ENCODE results near the gene NALF1.

DNA sequence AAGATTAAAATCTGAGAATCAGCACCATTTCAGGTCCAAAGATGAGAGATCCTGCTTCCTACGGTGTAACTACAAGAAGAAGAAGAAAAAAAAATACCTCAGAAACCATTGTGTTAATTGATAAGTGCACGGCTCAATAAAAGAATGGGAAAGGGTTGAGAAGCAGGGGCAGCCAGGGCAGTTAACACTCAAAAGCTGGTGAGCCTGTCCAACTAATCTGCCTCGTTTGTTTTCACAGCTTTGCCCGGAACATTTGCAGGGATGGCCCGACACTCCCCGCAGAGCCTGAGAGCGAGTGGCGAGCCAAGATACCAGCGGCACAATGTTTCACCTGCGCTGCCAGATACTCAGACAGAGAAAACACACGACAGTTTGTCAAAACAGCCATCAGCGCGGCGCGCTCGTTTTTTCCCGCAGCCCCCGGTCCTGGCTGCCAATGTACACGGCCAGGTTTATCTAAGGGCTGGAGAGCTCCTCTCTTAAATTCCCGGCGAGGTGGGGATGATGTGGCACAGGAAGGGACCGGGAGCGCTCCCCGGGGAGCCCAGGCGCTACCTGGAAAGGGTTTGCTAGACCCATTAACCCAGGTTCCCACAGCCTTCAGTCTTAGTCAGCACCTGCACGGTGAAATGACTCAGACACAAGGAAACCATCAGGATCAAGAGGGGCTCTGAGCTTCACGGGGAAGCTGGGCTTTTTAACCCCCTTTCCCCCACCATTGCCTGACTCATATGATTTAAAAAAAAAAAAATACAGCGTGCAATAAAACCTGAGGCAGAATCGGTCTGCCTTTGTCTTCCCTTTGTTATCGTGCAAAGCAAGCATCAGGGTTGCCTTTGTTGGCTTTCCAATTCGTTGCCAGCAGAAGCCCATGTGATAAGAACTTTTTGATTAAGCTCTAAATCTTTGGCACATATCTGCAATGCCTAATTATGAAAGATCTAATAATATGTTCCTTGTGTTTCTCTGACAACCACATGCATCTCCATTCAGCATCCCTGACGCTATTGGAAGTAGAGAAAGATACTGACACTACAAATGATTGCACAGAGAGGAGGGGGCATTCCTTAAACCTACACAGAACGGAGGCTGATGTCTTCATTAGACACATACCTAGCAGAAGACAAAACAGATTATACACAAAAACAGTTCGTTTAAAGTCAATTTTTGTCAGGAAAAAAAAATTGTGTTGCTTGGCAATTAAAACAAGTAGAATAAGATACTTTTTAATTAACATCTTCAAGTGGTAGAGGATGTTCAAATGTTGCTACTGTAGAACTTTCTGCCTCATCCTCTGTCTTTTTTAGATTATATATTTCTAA lies 186.1 kb downstream of the EFNB2 start:
- RRBS, result under 1% methylated on average over 3 of the region's 34 CpGs

DNA sequence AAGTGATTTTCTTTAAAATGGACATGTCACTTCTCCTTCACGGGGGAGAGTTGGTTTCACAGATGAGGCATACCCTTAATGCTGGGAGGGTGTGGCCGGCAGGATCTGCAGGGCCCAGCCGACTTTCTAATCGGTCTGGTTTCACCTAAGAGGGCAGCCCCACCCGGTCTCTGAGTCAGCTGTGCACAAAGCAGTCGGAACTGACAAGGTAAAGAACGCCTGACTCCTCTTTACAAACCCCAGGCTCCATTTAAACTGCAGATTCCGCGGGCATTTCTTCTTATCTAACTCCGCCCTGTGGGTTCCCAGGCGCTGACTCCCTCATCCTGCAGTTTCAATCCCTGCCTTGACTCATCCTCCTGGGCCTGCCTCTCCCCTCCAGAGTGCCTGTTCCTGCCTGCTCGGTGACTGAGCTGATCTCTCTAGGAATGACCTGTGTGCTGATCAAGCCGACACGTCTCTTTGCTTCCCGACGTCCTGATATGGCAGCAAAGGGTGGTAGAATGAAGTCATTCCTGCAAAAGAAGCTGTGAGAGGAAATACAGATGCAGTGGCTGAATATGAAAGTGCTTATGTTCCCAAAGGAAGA lies 63.4 kb downstream of the EFNB2 start:
- RRBS, result 9% methylated on average over 4 of the region's 16 CpGs

DNA sequence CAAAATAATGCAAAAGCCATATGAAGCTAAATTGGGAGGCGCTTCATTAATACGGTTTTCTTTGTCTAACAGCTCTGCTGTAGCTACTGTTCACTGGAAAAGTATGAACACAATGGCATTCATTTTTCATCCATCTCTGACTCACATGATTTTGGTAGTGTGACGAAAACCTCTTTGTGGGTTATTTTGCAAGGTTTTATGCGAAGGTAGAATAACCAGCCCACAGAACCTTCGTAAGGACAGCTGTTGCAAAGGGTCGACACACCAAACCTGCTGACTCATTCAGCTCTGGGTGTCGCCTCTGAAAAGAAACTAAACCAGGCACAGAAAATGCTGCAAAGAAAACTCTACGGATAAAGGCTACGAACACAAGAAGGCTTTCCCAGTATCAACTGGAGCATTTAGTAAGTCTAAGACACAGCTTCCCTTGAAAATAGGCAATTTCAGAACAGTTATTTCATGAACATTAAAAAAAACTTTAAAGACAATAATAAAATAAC lies 27.5 kb downstream of the EFNB2 start:
- RRBS, result no CpG with 5 or more reads among the region's 9 CpGs

GRCh38 chr13:106545873-106546593 lies 10.6 kb upstream of the EFNB2 start:
- RRBS, result no CpG with 5 or more reads among the region's 5 CpGs

DNA sequence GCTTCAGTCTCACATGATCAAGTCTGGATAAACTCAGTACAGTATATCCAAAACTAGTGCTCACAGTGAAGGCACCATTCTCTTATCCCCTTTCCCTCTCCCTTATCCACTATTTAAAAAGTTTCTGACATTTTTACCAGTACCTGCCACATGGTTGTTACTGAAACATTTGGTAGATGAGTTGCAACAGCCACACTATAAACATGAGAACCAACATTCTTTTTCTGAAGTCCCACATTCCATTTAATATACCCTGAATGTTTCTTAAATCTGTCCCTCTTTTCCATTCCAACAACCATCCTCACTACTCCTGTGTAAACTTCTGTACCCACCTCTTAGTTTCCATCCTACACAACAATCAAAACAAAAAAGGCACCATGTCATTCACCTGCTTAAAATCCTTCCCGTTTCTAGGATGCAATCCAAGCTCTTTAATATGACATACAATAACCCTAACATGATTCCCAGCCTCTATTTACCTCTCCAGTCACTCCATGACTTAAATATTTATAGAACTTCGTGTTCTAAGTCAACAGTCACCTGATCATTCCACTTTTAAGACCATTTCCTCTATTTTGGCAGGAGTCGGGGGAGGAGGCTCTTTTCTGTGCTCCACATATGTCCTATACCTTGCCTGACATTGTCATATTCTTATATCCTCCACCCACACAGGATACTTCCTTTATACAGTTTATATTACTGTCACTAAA lies 3.0 kb downstream of the ARGLU1 start:
- RRBS, result no CpG with 5 or more reads among the region's 3 CpGs

GRCh38 chr13:106905791-106906403 lies 338.0 kb upstream of the ARGLU1 start:
- RRBS, result no CpG with 5 or more reads among the region's 12 CpGs

DNA sequence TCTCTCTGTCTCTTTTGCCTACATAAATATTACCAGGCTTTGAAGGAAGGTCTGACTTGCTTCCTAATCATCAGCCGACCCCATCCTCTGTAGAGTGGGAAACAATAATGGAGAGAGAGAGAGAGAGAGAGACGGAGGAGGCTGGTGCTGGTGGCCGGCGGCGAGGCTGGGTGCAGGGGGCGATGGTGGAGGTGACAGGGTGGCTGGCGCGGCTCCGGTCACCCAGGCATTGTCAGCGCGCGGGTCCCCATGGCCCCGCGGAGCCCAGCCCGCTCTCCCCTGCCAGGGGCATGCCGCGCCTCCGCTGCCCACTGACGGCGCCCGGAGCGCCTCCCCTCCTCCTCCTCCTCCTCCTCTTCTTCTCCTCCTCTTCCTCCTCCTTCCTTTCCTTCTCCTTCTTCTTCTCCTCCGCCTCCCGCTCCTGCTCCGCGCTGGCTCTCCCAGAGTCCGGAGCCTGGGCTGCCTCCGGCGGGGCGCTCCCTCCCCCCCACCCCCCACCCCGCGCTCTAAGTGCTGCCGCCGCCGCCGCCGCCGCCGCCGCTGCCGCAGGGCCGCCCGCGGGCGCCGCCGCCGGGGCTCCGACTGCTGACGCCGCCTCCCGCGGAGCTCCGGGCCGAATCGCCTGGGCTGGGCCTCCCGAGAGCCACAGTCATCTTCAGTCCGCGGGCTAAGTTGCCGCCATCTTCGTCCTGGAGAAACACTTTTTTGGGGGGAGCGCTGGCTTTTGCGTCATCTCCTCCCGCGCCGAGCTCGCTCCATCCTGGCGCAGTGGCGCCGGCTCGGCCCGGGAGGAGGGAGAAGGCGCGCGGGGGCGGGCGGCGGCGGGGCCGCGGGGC lies at the start of gene NALF1:
TSS of gene NALF1 (minus strand) at position 707 of the 836 bp plus-strand sequence.
- RRBS, result 1% methylated on average over 41 of the region's 81 CpGs

GRCh38 chr13:107883433-107884177 lies 16.3 kb upstream of the NALF1 start:
- RRBS, result no CpG with 5 or more reads among the region's 10 CpGs

- RRBS, result no CpG with 5 or more reads among the region's 2 CpGs
Measured at GRCh38 chr13:107995243-107995637, 127.9 kb upstream of the NALF1 start.

DNA sequence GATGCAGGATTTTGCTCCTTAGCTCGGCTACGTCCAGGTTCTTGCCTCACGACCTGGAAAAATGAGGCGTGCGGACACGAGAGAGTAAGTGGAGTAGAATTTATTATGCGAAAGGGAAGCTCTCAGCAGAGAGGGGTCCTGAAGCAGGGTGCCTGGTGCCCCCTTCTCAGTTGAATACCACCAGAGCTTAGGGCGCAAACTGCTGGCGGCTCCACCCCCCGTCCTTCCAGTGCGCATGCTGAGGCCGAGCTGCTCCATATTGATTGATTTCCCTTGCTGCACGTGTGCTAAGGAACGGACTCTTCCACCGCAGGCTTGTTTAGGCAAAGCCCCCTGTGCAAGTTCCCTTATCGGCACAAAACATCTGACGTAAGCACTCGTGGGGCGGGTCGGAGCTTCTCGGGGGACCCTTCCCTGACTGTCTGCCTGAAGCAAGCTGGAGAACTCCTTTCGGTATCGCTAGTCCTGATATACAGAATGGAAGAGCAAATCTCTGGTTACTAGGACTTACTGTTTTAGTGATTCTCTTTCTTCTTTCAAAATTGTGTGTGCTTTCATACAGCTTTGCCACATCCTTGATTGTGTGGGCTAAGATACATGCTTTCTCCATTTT lies 257.1 kb downstream of the MYO16 start:
- RRBS, result no CpG with 5 or more reads among the region's 23 CpGs

DNA sequence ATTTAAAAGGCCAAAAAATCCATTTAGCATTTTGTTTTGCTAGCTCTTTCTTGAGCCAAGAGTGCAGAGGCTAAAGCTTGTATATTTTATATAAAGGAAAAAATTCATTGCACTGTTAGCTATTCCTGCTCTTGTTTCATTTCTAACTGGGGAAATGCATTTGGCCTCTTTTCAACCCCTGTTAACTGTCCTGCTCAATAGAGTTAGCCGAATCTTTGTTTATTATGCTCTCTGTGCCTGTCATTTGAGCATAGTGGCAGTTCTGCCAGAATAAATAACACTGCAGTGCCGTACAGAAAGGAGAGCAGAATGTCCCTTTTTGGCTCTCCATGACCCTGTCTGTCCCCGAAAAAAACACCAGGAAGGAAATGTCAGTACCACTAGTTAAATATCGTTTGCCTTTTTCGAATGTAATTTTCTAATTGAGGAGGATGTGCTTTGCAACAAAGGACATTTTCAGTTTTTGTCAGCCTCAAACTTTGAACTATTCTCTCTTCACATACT lies 350.9 kb downstream of the MYO16 start:
- RRBS, result no CpG with 5 or more reads among the region's 5 CpGs

DNA sequence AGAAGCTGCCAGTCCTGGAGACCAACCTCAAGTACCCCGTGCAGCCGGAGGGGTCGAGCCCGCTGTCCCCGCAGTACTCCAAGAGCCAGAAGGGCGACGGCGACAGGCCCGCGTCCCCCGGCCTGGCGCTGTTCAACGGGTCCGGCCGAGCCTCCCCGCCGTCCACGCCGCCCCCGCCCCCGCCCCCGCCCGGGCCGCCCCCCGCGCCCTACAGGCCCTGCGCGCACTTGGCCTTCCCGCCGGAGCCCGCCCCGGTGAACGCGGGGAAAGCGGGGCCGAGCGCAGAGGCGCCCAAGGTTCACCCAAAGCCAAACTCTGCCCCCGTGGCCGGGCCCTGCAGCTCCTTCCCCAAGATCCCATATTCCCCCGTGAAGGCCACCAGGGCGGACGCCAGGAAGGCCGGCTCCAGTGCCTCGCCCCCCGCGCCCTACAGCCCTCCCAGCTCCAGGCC lies 511.4 kb downstream of the MYO16 start:
- RRBS, result 80% methylated on average over 31 of the region's 47 CpGs

DNA sequence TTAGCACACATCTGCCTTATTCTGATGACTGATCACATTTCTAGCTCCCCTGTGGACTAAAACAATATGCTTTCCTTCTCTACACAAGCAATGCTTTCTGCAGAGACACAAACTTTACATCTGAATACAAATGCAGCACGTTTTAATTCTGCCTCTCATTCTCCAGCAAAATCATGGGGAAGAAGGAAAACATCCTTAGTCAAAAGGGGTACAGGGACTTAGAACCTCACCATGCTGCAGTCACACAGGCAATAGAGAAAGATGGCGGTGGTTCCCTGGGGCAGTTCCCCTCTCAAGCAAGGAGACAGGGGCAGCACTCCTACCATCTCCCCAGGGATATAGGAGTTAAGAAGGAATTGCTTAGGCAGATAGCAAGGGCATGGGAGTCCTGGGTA lies 514.9 kb downstream of the IRS2 start:
- RRBS, result no CpG with 5 or more reads among the region's 2 CpGs

DNA sequence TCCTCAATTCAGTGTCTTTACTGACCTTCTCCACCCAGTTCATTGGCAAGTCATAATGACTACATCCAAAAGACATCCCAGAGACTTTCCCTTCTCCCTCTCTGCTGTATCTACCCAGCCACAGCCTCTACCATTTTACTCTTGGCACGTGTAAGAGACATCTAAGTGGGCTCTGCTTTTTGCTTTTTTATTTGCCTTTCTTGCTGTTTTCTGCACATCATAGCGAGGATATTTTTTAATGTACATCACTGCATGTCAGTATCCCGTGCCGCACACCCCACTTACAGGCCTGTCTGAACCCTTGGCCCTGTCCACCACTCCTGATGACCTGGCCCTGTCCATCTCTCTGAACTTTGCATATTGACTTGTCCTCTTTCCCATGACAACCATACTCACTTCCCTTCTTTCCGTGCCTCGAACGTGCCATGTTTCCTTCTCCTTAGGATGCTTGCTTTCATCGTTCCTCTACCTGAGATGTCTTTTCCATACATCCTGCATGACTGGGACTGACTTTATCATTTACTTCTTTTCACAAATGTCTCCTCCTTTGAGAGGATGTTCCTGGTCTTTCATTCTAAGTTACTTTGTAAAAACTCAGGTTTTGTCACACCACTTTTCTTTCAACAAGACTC lies 391.8 kb downstream of the IRS2 start:
- RRBS, result no CpG with 5 or more reads among the region's 8 CpGs

- RRBS, result no CpG with 5 or more reads among the region's 3 CpGs
Measured at GRCh38 chr13:109397246-109397618, 389.2 kb downstream of the IRS2 start.

- RRBS, result no CpG with 5 or more reads among the region's 4 CpGs
Measured at GRCh38 chr13:109576555-109576908, 209.9 kb downstream of the IRS2 start.

DNA sequence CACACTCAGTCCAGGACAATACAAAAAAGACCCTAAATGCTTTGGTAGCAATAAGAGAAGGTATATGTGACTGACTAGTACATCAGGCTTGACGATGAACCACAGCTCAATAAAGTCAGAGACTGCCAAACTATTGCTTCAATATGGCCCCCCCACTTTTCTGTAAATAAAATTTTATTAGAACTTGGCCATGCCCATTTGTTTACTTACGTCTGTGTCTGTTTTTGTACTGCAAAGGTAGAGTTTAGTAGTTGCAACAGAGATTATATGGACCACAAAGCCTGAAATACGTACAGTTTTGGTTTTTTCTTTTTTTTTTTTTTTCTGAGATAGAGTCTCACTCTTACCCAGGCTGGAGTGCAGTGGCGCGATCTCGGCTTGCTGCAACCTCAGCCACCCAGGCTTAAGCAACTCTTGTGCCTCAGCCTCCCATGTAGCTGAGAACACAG lies 136.6 kb downstream of the IRS2 start:
- RRBS, result no CpG with 5 or more reads among the region's 6 CpGs

DNA sequence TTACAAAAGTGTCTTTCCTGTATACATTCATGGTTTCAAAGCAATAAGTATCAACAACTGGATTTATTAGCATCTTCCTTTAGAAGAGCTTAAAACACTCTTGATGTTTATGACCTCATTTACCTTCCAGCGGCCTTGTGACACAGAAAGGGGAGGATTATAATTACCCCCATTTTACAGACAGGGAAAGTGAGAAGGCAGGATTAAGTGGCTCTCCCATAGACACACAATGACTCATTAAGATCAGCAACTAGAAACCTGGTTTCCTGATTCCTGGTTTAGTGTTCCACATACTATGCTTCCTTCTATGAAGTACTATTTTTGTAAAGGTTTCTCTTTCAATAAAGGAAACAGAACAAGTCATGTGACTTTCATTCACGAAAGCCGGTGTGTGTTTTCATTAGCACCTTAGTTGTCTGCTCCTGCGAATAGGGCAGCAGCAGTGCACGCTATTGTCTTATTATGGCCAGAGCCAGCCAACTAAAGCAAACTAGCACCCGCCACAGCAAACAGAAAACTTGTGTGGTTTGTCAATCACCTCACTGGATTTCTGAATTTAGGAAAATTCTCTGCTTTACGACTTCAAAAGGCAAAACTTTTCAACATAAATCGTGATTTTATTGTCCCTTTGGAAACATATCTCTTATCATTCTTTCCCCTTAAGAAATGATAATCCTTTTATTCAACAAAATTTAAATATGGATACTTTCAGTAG lies 8.2 kb downstream of the IRS2 start:
- RRBS, result no CpG with 5 or more reads among the region's 8 CpGs

GRCh38 chr13:109780287-109780609 lies 6.1 kb downstream of the IRS2 start:
- RRBS, result no CpG with 5 or more reads among the region's 3 CpGs

GRCh38 chr13:109782120-109782713 lies 4.2 kb downstream of the IRS2 start:
- RRBS, result 93% methylated on average over 24 of the region's 64 CpGs